Cardiac muscle cell (in vitro differentiated cells and primary cell): Measurements from ENCODE around the genes DOCK4, CAV1 and KCND2.

DNA sequence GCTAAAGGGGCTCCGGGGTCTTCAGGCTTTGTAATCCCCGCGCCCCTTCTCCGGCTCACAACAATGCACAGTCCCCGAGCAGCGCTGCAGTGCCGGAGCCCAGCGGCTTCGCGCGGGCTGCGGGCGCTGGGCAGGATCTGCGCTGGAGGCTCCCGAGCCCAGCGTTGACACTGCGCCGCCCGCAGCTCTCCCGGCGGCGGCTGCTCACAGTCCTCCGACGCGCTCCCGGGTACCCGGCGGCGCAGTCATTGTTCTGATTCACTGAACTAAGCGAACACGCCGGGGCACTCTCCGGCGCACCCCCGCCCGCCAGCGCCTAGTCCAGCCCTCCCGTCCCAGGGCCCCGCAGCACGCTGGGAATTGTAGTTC, at the start of gene DOCK4:
DOCK4 (minus strand) TSS at position 260 of the 369 bp plus-strand sequence.
- RAMPAGE, long total RNA, result no peak
- RRBS, result under 1% methylated on average over 24 of the region's 40 CpGs

DNA sequence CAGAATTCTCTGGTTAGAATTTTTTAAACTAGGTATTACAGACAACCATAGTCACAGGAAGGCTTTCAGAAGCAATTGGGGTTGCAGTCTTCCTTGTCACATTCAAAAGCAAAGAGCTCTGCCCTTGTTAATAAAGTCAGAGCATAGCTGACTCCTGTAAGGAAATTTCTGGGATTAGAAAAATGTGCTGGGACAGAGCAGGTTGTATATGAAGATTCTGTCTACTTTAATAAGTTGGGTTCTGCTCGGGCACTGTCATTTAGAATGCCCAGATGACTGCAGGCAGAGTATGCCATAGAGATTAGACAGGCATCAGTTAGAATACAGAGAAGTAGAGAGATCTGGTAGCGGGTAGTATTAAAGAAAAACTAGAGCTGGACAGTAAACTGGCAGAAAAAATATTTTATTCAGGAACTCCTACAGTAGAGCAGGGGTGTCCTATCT, 17.3 kb downstream of the ZNF277 start:
- RAMPAGE, long total RNA, result no peak
- RRBS, result no CpG with 5 or more reads among the region's 2 CpGs

GRCh38 chr7:112484507-112485136, 3.8 kb downstream of the LSMEM1 start:
- RAMPAGE, long total RNA, result no peak
- RRBS, result no CpG with 5 or more reads among the region's 4 CpGs

DNA sequence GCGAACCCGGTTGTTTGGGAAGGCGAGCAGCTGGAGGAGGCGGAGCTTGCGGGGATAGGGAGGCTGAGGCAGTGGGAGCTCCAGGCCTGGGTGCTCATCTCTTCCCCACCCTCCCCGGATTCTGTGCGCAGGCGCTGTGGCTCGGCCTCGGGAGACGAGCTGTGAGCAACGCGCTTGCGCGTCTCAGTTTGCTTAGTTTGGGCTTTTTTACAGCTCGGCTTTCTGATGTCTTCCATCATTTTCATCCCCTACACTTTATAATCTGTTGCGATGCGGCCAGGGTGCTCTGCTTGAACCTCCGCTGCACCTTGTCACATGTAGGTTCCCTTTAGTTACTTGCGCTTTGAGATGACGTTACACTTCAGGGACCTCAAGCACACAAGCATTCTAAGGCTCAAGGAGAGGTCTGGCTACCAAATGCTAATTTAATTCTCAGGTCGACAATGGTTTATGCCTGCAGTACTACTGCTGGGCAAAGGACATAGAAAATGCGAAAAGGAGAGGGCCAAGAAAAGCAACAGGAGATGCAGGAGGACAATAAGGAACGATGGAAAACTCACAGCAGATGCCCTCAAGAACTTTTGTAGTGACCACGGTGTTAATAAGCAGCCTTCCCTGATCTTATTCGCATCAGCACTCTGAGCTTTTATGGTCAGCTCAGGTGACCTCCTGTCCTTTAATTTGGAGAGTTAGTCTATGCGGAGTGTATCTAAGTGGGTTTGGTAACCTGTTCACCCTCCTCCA, 479 bp upstream of the BMT2 start:
- RAMPAGE, long total RNA, result no peak
- RRBS, result 0% methylated on average over 4 of the region's 27 CpGs

DNA sequence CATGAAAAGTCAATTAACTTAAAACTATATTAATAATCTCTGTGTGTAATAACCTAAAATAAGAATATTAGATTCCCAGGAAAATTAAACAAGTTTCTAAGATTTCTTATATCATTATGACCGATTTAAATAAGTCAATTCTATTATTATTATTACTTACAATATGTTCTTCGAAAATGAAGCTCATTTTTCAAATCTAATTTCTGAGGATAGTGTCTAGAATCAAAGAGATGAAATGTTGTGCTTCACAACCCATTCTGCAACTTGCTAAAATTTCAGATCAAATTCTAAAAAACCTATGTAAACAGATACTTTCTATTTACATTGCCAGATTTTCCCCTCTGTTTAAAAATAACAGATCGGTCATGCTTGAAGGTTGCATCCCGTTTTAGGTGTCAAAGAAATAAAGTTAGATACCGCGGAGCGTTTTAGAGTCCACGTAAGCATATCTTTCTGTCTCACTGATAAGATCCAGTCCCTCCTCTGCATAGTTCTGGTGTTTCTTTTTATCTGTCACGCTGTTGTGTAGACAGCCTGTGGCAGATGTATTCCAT, 37.4 kb upstream of the BMT2 start:
- RAMPAGE, long total RNA, result no peak
- RRBS, result no CpG with 5 or more reads among the region's 9 CpGs

- RAMPAGE, long total RNA, result no peak
- RRBS, result no CpG with 5 or more reads among the region's 1 CpG
Observed at GRCh38 chr7:112985713-112986220, 46.1 kb upstream of the BMT2 start.

DNA sequence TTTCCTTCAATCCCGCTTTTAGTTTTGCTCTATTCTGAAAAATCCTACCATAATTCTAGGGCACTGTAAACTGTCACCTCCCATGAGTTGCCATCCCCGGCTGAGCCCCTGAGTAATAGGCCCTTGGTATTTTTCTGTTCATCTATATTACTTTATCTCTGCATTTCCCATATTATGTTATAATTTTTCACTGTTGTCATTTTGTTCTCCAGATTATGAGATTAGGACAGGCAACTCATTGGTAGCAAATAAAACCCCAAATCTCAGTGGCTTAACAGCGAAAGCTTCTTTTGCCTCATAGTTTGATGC, 184.5 kb upstream of the MDFIC start:
- RAMPAGE, long total RNA, result no peak
- RRBS, result no CpG with 5 or more reads among the region's 3 CpGs

GRCh38 chr7:114922433-114923124, 685 bp downstream of the MDFIC start:
- RAMPAGE, long total RNA, result no peak
- RRBS, result 2% methylated on average over 32 of the region's 68 CpGs

DNA sequence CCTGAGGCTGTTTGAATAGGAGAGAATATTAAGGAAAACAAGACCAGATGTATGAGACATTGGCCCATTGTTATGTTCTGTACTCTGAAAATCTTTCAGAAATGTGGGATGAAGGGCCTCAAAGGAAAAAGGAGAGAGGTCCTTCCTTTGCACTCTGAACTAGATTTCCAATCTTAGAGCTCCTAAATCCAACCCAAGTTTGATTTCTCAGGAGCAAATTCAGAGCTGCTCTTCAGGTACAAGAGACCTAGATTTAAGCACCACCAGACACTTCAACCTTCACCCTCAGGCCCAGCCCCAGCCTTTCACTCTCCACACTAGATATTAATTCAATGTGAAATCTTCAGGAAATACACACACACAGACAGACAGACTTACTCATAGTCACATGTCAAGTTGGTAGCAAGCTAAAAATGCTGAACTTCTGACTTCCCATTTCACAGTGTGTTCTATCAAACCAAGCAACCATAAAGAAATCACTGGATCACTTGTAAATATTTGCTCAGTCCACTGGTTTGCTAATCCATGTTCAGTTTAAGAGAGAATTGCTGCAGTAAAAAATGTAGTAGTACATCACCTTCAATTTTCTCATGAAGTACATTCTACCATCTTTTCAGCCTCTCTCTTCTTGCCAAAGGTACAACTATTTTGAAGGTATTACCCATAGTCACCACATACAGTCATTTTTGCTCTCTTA, 5.2 kb downstream of the TFEC start:
- RAMPAGE, long total RNA, result no peak

GRCh38 chr7:116354494-116355770, 144.6 kb downstream of the TES start:
- RAMPAGE, long total RNA, result no peak
- RRBS, result no CpG with 5 or more reads among the region's 13 CpGs

GRCh38 chr7:116524295-116525399, at the start of gene CAV1:
TSS of gene CAV1 (plus strand) at chr7:116525036.
- RAMPAGE, long total RNA, result no peak
- RRBS, result no CpG with 5 or more reads among the region's 53 CpGs

GRCh38 chr7:116527522-116527889, 2.7 kb downstream of the CAV1 start:
- RAMPAGE, long total RNA, result no peak
- RRBS, result no CpG with 5 or more reads among the region's 3 CpGs

- RAMPAGE, long total RNA, result no peak
- RRBS, result 61% methylated on average over 2 of the region's 9 CpGs
Observed at GRCh38 chr7:116626765-116627309, 45.2 kb upstream of the MET start.

GRCh38 chr7:116876683-116877162, 14.3 kb downstream of the CAPZA2 start:
- RAMPAGE, long total RNA, result no peak
- RRBS, result no CpG with 5 or more reads among the region's 5 CpGs

DNA sequence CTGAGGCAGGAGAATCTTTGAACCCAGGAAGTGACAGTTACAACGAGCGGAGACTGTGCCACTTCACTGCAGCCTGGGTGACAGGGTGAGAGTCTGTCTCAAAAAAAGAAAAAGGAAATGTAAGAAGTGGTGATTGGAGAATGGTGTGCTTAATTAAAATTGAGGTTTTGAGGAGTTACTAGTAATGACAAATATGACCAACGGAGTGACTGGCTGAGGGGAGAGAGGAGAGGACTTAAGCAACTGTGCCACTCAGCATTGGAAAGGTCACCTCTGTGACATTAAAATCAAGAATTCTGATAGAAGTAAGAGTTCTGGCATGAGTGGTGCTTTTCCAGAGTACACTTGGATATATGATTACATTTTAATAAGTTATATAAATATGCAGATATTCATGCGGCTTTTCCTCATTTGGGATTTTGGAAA, 31.7 kb upstream of the ST7 start:
- RAMPAGE, long total RNA, result no peak
- RRBS, result no CpG with 5 or more reads among the region's 4 CpGs

DNA sequence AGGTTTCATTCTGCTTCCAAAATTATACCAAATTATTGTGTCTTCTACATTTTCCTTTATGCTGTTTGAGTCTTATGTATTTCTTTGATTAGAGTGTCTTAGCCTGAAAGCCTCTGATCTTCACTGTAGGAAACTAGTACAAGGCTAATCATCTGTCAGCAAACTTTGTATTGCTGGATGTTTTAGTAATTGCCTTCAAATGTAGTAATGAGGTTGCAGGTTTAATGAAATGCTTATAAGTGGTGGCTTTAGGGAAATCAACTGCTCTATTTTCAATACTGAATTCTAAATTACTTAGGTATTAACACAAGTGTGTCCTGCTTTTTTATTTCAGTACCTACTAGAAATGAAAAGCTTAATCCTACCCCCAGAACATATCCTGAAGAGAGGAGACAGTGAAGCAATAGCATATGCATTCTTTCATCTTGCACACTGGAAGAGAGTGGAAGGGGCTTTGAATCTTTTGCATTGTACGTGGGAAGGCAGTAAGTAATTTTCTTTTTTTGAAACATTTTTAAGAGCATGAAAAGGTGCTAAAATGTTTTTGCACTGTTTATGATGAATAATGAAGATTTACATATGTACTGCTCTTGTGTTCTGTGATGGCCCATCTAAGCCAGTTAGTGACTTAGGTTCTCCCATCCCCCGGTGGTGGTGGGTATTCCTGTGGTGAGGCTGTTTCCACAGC, 113.3 kb downstream of the WNT2 start:
- RAMPAGE, long total RNA, result no peak
- RRBS, result no CpG with 5 or more reads among the region's 2 CpGs

DNA sequence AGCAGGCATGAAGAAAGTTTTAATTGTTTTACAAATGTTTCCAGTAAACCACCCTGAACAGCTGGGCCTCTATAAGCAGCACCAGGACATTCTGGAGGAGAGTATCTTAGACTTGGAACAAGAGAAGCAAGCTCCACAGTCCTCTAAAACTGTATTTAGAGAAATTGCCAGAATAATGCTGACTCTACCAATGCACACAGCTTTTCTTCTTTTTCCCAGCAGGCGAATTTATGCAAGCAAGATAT, 90.6 kb upstream of the CTTNBP2 start:
- RAMPAGE, long total RNA, result no peak
- RRBS, result no CpG with 5 or more reads among the region's 1 CpG

DNA sequence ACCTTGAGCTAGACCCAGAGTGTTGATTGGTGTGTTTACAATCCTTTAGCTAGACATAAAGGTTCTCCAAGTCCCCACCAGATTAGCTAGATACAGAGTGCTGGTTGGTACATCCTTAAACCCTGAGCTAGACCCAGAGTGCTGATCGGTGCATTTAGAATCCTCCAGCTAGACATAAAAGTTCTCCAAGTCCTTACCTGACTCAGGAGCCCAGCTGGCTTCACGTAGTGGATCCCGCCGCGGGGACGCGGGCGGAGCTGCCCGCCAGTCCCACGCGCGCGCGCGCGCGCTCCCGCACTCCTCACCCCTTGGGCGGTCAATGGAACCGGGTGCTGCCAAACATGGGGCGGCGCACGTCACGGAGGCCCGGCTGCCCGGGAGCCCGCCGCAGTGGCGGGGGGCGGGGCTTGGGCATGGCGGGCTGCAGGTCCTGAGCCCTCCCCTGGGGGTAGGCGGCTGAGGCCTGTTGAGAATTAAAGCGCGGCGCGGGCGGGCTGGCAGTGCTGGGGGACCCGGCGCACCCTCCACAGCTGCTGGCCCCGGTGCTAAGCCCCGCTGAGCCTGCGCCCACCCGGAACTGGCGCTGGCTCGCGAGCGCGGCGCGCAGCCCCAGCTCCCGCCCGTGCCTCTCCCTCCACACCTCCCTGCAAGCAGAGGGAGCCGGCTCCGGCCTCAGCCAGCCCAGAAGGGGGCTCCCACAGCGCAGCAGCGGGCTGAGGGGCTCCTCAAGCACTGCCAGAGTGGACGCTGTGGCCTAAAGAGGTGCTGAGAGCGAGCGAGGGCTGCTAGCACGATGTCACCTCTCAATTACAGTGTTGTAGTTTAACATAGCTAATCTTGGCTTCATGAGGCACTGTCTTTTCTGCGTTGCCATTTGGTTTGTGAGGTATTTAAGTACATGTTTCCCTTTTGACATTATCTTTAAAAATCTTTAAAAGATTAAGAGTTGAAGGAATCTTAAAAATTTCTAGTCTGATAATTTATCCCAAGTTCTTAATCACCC, 634.2 kb downstream of the ANKRD7 start:
- RAMPAGE, long total RNA, result no peak
- RRBS, result 72% methylated on average over 6 of the region's 61 CpGs

DNA sequence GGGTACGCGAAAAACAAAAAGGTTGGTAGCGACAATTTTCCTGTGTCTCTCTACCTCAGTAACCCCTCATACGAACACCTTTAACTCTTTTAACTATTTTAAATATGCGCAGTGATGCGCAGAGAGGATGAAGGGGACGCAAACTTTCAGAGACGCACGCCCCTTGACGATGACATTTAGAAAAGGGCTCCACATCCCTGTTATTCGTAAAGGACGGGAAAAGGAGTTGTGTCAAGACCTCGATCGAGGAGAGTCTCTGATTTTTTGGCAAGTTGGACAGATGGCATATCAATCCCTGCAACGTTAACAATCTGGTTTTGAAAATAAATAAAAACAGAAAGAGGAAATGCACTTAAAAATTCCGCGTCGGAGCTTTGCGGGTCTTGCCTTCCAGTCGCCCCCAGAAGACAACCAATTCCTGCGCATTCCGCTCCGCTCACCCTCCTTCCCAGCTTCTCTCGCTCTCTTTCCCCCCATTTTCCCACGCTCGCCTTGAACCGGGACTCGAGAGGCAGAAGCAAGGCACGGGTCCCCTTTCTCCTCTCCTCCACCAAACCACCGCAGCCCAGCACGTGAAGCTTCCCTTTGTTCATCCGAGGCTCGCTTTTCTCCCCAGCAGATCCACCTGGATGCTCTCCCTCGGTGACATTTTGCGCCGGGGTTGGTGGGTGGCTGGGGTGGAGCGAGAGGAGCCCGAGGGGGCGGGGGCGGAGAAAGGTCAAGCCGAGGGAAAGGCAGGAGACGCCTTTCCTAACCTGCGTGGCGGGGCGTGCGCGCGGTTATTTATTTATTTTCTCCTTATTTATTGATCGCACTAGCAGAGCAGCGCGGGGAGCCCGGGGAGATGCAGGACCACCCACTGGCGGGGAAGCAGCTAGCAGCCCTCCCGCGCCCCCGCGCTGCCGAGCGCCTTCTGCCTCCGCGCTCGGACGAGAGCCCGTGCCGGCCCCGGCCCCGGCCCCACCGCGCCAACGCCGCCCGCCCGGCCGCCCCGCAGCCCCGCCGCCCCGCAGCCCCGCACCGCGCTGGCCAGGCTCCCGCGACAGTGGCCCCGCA, at the start of gene KCND2:
KCND2 (plus strand) TSS at position 751 of the 1,056 bp plus-strand sequence.
- RAMPAGE, long total RNA, result no peak
- RRBS, result 3% methylated on average over 8 of the region's 84 CpGs

DNA sequence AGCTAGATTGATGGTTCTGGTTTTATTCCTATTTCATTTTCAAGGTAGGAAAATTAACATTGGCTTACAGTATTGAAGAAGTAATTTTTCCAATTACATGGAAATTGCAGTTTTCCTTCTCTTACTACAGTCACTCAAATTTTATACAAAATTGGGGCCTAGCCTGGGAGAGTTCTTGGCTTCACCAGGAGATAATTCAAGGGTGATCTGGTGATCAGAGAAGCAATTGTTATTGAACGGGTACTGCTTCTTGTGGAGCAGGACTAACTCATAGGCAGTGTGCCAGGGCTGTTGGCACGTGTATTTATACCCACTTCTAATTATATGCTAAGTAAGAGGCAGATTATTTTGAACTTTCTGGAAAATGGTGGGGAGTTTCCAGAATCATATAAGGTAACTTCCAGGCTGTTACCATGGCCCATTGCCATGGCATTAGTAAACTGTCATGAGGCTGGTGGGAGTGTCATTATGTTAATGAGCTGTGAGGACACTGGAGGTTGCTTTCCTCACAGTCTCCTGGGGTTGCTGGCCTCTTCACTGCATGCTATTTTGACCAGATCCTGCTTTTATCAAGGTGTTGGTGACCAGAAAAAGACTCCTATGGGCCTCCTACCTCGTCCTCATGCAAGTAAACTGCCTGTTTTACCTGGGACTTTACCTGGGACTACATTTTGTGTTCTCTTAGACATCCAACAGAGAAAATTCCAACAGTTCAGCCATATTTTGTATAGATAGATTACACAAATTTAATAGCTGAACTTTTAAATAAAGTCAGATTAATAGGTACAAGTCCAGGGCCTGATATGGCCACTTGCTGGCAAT, 122.6 kb downstream of the KCND2 start:
- RAMPAGE, long total RNA, result no peak
- RRBS, result no CpG with 5 or more reads among the region's 3 CpGs